Renal cortical epithelial cell (primary cell): ENCODE results near the gene FAM163B.

- RRBS: no CpG with 5 or more reads among the region's 17 CpGs
Observed at GRCh38 chr9:133237118-133237985, 28.3 kb upstream of the OBP2B start.

- RRBS: no CpG with 5 or more reads among the region's 9 CpGs
Observed at GRCh38 chr9:133369857-133370303, 6.0 kb downstream of the SURF4 start.

GRCh38 chr9:133422895-133423548 is 855 bp downstream of the ADAMTS13 start:
- RRBS: no CpG with 5 or more reads among the region's 7 CpGs

DNA sequence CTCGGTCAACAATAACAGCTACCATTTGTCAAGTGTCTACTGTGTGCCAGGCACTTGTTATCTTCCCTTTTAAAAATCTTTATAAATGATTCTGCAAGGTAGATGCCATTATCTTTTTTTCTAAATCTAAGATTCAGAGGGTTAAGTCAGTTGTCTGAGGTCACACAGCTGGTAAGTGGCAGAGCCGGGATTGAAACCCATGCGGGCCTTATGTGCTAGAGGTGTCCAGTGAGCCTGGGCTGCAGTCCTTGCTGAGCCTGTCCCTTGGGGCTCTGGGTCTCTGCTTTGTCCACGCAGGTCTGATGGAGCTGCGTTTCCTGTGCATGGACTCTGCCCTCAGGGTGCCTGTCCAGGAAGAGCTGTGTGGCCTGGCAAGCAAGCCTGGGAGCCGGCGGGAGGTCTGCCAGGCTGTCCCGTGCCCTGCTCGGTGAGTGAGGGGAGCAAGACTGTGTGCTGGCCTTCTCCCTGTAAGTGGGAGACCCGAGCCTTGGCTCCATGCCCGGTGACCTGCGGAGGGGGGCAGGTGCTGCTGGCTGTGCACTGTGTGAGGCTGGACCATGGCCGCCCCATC is 11.4 kb upstream of the CACFD1 start:
- RRBS: 33% methylated on average over 1 of the region's 13 CpGs

DNA sequence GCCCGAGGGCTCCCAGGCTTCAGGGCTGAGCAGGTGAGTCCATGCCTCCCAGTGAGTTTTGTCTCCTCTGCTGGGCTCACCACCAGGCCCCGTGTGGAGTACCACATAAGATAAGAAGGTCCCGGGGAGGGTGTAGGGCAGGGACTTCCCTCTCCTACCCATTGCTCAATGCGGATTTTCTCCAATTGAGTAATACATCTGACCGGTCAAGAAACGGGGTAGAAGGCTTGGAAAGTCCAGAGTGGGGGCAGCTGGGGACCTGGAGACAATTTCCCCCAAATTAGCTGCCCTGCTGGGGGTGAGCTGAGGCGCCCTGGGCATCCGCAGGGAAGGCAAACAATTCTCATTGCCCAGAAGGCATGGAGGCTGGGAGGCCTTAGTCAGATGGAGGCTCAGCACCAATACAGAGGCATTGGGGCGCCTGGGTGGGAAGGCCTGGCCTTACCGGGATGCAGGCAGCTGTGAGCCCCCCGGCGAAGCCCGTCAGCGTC is 2.3 kb downstream of the SLC2A6 start:
- RRBS: 84% methylated on average over 7 of the region's 14 CpGs

DNA sequence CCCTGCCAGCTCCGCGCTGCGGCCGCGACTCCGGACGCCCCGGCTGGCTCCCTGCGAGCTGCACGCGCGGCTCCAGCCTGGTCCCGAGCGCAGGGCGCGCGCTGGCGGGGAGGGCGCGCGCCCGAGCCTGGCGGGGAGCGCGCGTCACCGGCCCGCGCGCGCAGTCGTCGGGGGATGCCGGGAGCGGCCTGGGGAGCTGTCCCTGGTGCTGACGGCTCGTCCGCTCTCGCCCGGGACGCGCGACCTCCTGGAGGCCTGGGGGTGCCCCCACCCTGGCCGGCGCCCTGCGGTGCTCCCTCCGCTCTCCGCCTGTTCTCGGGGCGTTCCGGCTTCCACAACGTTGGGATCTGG is at the start of gene FAM163B:
Gene FAM163B (minus strand): TSS at position 103 of the 351 bp plus-strand sequence.
- RRBS: 4% methylated on average over 24 of the region's 52 CpGs

DNA sequence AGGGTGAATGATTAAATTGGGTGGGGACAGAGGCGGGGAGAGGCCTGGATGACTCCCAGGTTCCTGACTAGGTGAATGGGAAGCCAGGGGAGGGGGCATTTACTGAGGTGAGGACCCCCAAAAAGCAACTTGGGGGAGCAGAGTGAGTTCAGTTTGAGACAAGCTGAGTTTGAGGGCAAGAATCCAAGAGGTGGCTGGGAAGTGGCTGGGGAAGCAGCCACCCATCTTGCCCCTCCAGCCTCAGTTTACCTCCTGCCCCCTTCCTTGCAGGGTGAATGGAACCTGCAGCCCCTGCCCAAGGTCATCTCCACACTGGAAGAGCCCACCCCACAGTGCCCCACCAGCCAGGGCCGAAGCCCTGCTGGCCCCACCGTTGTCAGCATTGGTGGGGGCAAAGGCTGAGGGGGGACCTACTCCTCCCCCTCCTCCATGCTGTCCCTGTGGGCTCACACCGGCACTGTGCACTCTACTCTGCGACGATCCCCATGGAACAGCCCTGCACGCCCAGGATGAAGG is 21.9 kb downstream of the DBH start:
- RRBS: no CpG with 5 or more reads among the region's 7 CpGs

- RRBS: 20% methylated on average over 2 of the region's 15 CpGs
Observed at GRCh38 chr9:133676398-133676931, 40.3 kb downstream of the DBH start.

DNA sequence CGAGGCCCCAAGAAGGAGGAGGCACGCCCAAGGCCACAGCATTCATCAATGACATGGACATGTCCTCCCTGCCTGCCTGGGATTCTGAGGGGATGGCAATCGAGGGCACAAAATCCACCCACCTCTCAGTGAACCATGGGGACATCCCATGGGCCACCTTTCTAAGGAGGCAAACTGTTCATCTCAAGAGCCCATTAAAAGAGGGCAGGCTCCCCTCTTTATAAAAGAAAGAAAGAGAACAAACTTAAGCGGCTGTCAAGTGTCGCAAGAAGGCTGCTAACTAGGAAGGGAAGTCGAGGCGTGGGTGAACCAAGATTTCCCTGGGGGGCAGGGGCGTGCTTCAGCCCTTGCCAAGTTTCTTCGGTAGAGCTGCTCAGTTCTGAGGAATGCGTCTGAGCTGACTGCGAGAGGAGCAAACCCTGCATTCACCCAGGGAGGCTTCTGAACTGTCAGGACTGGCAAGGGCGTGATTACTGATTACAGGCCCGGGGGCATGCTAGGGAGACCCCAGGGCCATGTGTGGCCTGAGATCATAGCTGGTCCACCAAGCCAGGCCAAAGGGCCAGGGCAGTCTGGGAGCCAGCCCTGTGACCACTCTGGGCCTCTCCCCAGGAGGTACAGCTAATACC is 31.2 kb downstream of the SARDH start:
- RRBS: no CpG with 5 or more reads among the region's 13 CpGs

- RRBS: no CpG with 5 or more reads among the region's 25 CpGs
Observed at GRCh38 chr9:133768747-133769741, 30.9 kb upstream of the SARDH start.

- RRBS: no CpG with 5 or more reads among the region's 30 CpGs
Observed at GRCh38 chr9:133788185-133788817, 50.1 kb upstream of the SARDH start.

DNA sequence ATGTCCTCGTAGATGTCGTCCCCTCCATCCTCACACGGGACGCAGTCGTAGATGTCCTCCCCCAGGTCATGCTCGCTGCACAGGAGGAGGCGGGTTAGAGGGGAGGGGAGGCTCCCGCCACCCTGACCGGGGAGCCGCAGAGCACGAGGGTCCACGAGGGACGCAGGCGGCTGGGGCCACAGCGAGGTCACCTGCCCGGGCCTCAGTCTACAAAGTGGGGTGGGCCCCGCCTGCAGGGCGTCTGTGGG is 73.9 kb upstream of the SARDH start:
- RRBS: 81% methylated on average over 8 of the region's 18 CpGs

- RRBS: no CpG with 5 or more reads among the region's 20 CpGs
Observed at GRCh38 chr9:133880969-133881681, 111.0 kb downstream of the VAV2 start.

- RRBS: no CpG with 5 or more reads among the region's 15 CpGs
Observed at GRCh38 chr9:133978359-133978980, 13.7 kb downstream of the VAV2 start.

DNA sequence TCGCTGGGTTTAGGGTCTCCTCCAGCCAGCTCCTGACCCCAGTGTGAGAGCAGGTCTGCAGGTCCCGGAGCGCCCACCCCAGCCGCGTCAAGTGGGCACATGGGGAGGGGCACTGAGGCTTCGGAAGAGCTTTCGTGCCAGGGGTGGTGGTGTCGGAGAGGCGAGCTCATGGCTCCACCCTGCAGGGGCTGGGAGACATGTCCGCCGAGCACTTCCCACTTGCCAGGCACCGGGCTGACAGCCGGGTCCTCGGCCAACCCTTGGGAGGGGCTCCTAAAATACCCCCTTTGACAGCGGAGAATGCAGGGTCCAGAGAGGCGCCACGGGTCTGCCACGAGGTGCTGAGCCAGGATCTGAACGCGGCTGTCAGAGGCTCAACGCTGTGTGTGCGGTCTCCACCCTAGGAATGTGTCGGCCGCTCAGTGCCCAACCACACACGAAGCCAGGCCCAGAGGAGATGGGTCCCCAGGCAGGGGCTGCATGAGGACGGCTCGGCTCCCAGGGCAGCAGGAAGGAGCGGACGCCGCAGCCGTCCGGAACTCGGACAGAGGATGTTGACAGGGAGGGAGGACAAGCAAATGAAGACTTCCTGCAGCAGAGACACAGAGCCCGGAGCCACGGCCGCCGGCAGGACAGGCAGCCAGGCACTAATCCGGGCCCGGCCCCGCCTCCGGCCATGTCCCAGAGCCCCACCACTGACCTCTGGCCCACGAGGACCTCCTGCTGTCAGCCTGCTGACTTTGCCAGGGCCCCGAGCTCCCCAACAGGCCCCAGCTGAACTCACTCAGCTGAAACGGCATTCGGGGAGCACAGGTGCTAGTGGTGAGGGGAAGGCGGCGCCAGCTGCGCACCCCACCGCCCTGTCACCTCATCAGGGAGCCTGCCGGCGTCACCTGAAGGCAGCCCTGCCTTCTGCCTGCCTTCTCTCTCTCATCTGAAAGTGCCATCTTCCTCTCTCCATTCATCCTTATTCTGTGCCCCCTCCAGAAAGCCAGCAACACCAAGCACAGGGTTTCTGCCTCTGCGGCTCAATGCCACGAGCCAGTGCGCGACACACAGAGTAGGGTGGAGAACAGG is 12.8 kb downstream of the VAV2 start:
- RRBS: 15% methylated on average over 3 of the region's 55 CpGs

- RRBS: no CpG with 5 or more reads among the region's 14 CpGs
Observed at GRCh38 chr9:134050797-134051195, 17.0 kb downstream of the BRD3 start.

GRCh38 chr9:134129336-134129808 is 6.5 kb upstream of the WDR5 start:
- RRBS: no CpG with 5 or more reads among the region's 24 CpGs

DNA sequence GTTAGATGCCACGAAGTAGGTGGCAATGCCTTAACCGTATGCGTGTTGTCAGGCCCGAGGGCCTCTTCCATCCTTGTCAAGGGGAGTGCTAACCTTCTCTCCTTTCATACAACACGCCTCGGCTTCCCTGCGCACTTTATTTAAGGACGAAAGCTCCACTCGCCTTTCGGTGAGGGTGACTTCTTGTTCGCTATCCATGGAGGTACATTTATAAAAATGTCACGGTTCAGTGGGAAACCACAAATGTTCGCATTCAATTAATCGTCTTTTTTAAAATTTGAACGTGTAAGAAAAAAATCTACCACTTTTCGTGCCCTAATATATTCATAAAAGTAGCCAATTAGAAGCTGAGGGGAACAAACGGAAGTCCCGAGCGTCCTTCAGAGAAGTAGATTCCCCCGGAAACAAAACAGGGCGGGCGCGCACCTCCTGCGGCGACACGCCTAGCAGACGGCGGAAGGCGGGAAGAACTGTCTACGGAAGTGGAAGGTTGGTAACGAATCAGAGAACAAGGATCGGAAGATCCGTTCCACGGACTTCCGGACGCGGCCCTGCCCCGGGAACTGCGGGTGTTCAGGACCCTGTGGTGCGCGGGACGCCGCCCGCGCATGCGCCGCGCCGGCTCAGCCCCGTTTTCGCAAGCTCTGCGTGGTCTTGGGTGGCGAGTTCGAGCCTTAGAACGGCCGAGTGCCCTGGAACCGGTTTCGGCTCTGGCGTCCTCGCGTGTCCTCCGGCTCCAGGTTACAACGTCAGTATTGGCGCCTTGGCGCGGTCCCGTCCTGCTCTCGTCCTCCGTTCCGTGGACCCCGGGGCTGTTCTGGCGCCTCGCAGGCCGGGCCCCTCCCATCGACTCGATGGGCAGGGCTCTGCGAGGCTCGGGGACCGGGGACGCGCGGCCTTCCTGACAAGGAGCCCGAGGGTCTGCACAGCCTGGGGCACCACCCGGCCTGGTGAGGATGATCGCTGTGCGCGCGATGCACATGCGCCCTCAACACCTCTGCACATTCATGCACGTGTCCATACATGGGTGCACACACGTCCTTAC is 28.9 kb downstream of the WDR5 start:
- RRBS: 1% methylated on average over 38 of the region's 91 CpGs

GRCh38 chr9:134219328-134220243 is 83.7 kb downstream of the WDR5 start:
- RRBS: no CpG with 5 or more reads among the region's 43 CpGs

- RRBS: 12% methylated on average over 2 of the region's 16 CpGs
Observed at GRCh38 chr9:134226156-134226586, 90.3 kb downstream of the WDR5 start.